Subcutaneous preadipocyte (primary cell): ENCODE measurements around a stretch of chr5.

DNA sequence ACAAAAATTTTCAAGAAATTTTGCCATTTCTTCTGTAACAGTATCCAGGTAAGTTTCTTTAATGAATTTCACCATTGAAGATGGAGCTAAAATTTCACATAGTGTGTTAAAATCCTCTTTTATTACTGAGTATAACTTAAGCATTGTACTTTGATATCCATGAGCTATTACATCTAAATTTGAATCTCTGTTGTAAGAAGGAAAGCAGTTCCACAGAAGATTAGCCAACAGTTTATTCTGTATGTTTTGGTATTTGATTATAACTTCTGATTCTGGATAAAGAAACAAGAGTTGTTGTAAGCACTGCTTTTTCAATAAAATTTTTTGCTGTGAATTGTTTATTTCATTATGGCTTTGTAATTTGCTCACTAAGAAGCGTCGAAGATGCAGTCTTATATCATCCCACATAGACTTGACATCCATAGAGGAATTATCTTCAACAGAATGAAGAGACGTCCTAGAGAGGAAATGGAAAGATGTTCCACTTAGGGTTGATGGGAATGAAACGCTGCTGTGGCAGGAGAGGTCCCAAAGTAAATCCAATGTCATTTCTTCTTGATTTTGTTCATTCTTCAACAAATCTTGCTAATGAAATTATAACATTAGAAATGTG is 98.0 kb downstream of the KIAA0825 start:
- CAGE, long polyA plus RNA: no peak

DNA sequence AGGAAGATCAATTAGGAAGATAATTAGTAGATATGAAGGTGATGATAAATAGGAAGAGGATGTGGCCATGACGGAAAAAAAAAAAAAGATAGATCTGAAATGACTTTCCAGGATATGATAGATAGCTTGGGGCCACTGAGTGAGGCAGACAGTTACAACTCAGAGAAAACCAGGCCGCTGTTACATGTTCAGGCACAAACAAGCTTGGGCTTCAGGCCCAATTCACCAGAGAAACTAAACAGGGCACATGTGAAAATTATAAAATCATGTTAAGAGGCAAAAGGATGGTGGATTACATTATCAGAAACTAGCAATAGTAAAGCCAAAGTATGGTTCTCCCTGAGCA is 43.1 kb downstream of the KIAA0825 start:
- CAGE, long polyA plus RNA: no peak

DNA sequence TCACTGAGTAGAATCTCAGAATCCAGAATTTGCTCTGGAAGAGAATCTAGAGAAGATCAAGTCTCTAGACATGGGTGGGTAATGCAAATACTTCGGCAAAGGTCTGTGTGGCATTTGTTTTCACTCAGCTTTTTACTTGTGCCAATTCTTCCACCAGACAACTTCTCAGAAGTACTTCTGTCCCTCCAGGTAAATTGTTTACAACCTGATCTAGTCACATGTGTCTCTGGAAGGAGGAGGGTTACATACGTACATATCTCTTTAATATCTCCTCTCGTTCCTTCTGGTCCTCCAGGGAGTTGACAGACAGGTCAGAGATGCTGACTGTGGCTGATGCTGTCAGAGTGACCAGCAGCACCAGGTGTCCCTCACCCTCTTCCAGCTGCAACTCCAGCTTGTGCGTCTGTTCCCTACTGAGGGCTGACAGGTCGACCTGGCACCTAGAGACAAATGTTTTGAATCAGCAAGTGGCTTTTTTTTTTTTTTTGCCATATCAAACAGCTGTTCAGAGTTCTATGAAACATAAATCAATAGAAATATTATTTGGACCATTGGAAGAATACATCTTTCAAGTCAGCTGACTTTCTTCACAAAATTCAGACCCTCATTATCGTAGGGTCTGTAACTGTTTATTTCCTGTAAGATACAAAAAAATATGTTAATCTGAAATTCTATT is 276.1 kb downstream of the SLF1 start:
- CAGE, long polyA plus RNA: no peak

- CAGE, long polyA plus RNA: no peak
Measured at GRCh38 chr5:95541790-95541998, 13.1 kb downstream of the SKIC3 start.

GRCh38 chr5:95620234-95621255 is 658 bp downstream of the GPR150 start:
- CAGE, long polyA plus RNA: no peak

DNA sequence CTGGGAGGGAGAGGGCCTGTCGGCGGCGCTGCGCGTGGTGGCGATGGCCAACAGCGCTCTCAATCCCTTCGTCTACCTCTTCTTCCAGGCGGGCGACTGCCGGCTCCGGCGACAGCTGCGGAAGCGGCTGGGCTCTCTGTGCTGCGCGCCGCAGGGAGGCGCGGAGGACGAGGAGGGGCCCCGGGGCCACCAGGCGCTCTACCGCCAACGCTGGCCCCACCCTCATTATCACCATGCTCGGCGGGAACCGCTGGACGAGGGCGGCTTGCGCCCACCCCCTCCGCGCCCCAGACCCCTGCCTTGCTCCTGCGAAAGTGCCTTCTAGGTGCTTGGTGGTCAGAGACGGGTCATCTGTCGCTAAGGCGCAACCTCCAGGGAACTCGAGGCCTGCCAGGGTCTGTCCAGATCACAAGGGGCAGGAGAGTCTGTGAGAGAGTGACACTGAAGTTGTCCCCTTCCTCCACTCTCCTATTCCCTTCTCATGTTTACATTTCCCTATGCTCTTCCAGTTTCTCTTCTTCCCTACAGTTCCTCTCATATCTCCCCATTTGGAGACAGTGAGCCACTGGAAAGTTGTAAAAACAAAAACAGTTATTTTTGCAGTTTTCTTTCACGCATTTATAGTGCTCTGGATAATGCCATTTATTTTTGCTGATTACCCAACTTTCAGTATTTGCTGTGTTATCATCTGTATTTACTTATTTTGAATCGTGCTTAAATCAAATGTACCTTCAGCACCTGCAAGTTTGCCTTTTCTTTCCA is 1.6 kb downstream of the GPR150 start:
- CAGE, long polyA plus RNA: no peak

- CAGE, long polyA plus RNA: no peak
Measured at GRCh38 chr5:95631946-95632685, 12.2 kb downstream of the GPR150 start.

GRCh38 chr5:95773461-95774376 is 42.6 kb downstream of the RHOBTB3 start:
- CAGE, long polyA plus RNA: no peak

GRCh38 chr5:95783514-95784294 is 38.8 kb downstream of the GLRX start:
- CAGE, long polyA plus RNA: no peak

DNA sequence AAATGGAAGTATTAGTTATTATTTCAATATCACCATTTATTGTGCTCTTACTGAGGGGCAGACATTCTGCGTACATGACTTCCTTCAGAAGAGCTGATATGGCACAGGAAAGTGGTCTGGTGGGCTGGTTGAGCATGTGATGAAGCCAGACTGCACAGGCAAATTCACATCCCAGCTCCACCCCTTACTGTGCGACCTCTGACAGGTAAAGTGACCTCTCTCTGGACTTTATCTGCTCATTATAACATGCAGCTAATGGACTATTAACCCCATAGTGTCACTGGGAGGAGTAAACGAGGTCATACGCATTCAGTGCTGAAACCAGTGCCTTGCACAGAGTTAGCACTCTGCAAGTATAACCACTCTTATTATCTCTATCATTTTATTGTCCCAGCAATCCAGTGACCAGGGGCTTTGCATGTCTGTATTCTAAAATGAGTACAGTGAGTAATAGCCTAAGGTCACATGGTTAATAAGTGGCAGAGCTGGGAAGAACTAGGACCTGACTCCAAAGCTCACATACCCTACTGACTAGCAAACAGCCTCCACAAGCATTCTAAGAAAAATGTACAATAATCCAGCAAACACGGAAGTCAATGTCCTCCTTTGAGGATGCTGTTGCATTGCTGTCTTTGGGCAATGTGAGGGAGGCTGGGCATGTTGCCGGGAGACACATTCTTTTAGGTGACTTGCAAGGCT is 19.2 kb downstream of the GLRX start:
- CAGE, long polyA plus RNA: no peak

GRCh38 chr5:95842982-95843619 is 20.6 kb upstream of the GLRX start:
- CAGE, long polyA plus RNA: no peak

GRCh38 chr5:95896618-95897311 is 64.9 kb downstream of the ELL2 start:
- CAGE, long polyA plus RNA: no peak

DNA sequence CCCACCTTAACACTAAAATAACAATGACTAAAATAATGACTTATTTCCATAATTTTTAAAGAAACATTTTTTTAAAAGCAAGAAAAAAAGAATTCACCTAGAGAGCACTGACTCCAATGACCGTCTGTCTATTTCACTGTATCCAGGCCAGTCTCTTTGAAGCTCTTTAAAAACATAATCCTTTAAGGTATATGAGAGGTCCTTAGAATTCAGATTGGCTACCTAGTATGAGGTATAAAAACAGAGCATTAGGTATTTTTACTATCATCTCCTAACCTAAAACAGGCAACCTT is 60.8 kb downstream of the ELL2 start:
- CAGE, long polyA plus RNA: no peak

DNA sequence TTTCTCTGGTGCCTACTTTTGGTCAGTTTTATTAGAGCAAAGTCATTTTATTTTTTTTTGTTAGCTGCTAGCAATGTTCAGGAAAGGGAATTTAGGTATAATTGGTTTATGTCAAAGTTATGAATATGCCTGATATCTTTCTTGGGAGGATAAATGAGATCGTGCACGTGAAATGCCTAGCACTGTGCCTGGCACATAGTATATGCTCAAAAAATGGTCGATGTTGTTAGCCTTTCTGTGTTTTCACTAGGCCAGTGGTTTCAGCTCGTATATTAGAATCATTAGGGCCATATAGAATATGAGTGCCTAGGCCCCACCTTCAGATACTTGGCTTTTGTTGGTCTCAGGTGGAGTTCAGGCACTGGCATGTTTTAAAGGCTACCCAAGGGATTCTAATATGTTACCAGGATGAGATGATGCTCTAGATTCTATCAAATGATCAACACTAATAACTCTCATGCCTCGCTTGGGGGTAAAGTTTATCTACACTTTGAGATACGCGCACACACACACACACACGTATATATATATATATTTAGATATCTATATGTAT is 56.8 kb downstream of the ELL2 start:
- CAGE, long polyA plus RNA: no peak

DNA sequence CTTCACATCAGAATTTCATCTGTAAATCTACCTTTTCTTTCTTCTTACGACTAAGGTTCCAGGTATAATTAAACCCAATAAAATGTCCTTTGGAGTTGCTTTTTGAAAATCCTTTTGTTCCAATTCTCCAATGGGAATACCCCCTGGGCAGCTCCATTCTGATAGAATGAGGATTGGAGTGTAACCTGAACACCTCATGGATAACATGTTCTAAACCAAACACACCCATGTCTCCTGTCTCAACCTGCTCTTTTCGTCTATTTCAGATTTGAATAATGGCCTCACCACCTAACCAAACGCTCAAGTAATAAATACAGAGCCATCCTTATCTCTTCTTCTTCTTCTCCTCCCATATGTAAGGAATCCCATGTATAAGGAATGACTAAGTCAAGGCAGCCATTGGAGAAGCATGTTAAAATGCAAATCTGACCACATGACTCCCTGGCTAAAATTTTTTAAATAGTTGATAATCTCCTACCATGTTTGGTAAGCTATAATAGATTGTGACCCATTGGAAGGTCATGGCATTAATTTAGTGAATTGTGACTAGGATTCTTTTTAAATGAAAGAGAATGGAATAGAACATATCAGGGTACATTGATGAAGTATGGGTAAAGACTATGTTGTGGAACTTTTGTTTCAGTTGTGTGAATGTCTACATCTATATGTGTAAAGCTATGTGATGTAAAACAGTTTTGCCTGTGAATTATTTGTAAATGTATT is 26.0 kb downstream of the ELL2 start:
- CAGE, long polyA plus RNA: no peak

DNA sequence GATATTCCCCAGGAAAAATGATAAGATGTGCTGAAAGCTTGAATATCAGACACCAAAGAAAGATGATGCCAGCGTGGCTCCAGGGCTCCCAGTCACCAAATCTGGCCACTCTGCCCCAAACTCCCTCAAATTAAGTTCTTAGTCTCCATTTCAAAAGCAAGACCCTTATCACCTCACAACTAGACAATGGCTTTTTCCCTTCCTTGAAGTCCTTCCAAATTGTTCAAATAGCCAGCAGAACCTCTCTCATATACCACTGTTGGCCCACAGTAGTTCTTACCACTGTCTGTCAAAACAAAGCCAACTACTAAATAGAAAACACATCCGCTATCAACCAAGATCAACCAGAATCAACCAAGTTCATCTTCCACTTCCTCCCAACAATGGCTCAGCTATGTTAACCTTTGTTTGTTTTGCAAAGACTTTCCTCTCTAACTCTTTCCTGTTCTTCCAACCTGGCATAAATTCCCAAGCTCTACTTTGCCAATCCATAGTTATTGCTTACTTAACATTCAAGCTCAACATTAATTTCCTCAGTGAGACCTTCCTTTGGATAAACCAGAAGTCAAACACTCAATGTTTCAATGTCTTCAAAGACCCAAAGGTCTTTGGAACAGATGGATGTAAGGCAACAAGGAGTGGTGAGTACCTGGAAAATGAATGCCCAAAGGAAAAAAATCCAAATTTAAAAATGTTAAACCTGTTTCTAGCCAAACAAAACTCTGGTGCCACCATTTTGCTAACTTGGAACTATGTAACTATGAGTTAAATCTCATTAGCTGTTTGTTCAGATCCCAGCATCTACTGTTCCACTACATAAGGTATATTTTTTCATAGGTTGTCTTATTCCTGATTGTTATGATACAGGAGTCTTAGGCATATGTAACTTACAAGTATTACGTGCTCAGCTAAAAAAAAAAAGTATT is 15.1 kb downstream of the ELL2 start:
- CAGE, long polyA plus RNA: no peak

GRCh38 chr5:96146730-96147207 is 185.1 kb upstream of the ELL2 start:
- CAGE, long polyA plus RNA: no peak

DNA sequence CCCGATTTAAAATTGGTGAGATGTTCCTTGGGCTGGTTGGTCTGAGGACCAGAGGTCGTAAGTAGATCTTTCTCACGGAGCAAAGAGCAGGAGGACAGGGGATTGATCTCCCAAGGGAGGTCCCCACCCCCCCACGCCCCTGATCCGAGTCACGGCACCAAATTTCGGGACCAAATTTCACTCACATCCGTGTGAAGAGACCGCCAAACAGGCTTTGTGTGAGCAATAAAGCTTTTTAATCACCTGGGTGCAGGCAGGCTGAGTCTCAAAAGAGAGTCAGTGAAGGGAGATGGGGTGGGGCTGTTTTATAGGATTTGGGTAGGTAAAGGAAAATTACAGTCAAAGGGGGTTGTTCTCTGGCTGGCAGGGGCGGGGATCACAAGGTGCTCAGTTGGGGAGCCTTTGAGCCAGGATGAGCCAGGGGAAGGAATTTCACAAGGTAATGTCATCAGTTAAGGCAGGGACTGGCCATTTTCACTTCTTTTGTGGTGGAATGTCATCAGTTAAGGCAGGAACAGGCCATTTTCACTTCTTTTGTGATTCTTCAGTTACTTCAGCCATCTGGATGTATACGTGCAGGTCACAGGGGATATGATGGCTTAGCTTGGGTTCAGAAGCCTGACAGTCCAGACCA is 210.3 kb upstream of the ELL2 start:
- CAGE, long polyA plus RNA: no peak

- CAGE, long polyA plus RNA: no peak
Measured at GRCh38 chr5:96332149-96332493, 100.9 kb downstream of the PCSK1 start.

DNA sequence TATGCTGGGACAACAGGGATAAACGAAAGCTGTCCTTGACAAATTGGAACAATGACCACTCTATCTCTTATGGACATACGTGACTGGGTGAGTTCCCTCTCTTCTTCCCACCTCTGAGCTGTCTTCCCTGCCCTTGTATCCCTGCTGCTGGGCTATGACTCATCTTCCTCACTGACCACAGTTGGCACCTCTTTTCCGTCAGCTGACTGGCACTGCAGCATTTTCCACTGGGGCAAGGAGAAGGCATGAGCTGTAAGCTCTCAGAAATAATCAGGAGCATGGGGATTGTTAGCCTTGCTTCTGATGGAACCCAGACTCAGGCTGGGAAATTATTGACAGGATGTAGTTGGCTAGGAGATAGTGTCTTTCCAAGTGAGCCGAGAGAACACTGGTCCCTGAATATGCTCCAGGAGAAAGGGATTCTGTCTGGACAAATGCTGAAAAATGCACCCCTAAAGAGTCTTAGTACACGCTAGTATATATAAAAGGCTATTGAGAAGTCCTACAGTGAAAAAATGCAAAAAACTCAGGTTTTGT is 48.6 kb downstream of the PCSK1 start:
- CAGE, long polyA plus RNA: no peak